Gastroesophageal sphincter (tissue), 4 donors: ENCODE measurements around a stretch of chr1.

DNA sequence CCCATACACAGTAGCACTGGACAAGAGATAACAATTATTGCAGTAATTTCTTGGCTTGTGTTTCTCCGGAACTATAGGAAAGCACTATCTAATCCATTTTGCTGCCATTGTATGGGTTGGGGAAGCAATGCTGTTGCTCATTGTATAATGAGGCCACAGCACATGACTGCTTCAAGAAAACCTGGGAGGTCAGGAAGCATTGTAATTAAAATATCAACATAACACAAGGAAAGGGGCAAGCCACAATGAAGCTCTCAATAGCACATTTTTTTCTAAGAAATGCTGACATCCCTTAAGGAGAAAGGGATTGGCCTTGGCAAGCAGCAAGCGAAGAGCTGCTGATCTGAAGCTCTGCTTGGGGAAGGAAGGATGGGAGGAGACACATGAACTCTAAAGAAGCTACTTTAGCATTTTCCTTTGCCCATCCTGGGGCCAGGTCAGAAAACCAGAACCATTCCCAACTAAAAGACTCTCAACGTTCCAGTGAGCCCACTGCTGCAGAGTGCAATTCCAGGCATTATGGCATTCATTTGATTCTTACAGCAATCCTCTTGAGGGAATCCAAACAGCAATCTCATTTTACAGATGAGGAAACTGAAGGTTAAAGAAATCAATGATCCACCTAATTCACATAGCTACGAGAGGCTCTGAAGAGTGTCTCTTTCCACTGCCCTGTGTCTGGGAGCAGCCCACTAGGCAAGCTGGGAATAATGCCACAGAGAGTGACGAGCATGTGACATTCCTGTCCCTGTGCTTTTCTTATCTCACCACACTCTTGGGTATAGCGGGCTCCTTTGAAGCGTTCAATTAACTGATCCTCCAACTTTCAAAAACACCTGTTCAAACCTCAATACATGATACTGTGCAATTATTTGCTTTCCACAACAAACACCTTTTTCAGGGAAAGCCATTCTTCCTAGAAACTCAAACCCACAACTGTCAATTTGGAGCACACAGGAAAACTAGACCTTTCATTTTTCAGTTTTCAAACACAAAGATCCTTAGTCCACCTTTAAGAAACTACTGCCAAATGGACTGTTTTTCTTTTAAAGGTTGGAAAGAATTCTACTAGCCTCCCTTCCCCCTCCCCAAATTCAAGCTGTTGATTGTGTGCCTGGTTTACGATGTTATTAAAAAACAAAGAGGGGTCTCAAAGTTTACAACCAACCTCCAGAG is 43.6 kb downstream of the PLPP3 start:
- PRO-cap = no peak
- RAMPAGE, long total RNA, 4 experiments = no peak in any of the 4 experiments

DNA sequence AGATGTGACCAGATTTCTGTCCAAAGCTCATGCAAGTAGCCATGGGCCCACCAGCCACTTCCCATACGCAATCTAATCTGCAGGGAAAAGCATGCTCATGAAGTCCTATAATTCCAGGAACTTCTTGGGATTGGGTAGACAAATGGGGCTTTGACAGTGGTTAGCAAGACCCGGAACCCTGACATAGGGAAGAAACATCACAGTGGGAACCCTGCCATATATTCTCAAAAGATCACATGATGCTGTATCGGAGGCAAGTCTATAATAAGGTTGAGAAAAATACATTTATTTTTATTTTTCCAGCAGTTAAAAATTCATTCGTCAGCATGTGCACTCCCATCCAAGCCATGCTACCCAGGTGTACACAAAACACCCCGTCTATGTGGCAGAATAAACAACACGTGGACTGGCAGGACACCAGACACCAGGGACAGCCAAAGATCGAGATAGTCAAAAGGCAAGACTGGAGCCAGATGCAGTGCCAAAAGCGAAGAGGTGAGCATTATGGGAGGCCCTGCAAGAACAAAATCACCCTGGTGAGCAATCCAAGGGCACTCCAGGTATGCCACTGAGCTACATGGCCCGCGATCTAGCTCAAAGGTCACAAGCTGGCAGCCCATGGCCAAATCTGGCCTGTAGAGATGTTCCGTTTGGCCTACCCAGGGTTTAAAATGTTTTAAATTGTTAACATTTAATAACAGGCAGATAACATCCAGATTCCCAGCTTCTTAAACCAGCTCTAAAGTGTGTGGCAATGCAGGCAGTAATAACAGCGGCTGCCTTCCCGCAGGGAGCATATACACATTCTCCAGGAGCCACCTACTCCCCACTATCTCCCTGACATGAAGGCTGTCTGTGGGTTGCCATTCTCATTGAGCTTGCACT is 33.7 kb downstream of the PLPP3 start:
- PRO-cap = no peak
- RAMPAGE, long total RNA, 4 experiments = no peak in any of the 4 experiments

GRCh38 chr1:56569527-56570117 is 9.7 kb downstream of the PLPP3 start:
- PRO-cap = no peak
- RAMPAGE, long total RNA, 4 experiments = no peak in any of the 4 experiments

DNA sequence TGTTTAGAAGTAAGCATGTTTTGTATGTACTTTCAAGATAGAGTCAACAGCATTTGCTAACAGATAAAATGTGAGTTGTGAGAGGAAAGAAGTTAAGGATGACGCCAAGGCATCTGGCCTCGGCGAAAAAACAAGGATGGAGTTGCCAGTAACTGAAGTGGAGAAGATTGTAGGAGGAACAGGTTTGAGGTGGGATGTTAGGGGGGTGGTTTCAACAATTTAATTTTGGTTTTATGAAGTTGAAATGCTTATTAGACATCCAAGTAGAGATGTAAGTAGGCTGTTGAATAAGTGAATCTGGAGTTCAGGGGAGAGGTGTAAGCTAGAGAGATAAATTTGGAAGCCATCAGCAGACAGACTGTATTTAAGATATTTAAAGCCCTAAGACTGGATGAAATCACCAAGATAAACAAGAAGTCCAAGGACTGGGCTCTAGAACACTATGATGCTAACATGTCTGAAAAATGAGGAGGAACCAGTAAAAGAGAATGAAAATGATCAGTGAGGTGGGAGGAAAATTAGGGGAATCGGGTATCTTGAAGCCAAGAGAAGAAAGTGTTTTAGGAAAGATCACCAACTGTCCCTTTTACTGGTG is 39.0 kb downstream of the PRKAA2 start:
- PRO-cap = no peak
- RAMPAGE, long total RNA, 4 experiments = start-site peak on the plus strand in 1 of 4 experiments, centred at position 498 of the sequence, 7 reads per replicate

DNA sequence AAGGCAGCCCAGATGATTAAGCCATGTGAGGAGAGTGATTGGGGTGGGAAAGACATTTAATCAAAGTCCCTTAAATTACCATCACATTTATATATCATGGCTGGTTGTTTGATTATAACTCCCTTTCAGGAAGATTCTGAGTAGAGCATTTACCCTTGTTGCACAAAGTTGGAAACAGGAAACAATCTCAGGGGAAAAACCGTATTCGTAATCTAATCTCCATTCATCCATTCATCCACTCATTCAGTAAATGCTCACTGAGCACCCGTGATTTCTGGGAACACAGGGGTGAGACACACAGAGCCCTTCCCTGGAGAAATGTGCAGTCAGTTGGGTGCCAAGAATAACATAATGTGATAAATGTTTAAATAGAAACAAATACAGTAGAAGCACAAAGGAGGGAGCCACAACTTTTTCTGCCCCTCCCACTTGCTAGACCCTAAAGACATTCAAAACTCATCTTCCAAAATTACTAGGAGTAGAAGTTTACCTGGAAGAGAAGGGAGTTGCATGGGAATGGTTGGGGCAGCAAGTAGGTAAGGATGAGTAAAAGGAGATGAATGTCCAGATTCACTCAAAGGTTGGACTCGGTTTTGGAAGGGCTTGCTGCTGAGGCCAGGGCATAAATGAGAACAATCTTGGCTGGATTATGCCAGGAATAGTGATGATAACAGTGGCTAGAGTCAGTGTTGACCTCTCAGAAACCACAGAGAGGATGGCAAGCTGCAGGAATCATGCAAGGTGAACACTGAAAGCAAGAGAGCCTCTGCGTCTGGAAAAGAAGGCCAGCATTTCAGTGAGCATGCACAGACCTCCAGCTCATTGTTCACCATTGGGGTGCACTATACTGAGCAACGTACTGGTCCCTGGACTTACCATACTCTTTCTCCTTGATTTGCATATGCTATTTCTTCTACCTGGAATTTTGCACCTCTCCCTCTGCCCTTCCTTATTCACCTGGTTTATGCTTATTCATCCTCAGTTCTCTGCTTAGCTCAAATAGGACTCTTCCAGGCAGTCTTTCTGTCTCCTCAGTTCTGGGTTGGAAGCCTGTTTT is 43.3 kb downstream of the C8A start:
- PRO-cap = no peak
- RAMPAGE, long total RNA, 4 experiments = no peak in any of the 4 experiments

- PRO-cap = no peak
- RAMPAGE, long total RNA, 4 experiments = no peak in any of the 4 experiments
Observed at GRCh38 chr1:57280198-57280779, 143.6 kb downstream of the DAB1 start.

DNA sequence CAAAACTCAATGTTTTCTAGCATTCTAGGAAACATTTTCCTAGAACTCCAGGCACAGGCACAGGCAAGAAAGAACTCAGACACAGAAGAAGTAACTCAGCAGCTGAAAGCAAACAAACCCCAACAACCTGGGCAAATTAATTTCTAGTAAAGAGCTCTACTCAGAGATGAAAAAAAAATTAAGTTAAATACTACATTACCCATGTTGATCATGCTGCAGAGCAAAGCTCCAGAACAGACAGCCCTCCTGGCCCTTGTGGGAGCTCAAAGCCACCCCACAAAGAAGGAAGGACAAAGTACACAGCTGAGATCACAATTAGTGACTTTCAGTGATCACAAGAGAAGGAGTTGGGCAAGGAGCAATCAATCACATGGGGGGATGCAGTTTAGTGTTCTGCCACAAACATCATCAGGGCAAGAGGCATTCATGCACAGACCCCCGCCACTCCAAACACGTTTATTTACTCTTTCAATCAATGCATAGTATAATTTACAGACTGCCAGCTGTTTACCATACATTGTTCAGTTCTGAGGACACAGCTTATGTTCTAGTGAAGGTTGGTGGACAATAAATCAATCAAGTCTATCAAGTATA is 114.2 kb downstream of the DAB1 start:
- PRO-cap = no peak
- RAMPAGE, long total RNA, 4 experiments = no peak in any of the 4 experiments

DNA sequence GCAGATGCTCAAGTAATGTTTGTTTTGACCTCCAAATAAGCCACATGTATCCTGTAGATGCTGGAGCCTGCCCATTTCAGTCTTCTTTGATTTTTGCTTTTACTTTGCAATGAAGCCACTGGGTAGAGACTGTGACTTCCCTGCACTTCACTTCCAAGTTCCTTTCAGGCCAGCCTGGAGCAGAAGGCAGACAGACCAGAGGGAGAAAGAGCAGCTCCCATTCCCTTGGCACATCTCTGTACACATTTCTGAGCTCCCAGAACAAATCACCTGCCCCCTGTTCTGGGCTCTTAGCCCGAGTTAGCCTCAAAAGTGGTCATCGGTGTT is 98.9 kb downstream of the DAB1 start:
- PRO-cap = no peak
- RAMPAGE, long total RNA, 4 experiments = no peak in any of the 4 experiments

DNA sequence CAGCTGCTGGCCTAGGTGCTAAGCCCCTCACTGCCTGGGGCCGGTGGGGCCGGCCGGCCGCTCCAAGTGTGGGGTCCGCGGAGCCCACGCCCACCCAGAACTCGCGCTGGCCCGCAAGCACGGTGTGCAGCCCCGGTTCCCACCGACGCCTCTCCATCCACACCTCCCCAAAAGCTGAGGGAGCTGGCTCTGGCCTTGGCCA is 80.3 kb downstream of the DAB1 start:
- PRO-cap = no peak
- RAMPAGE, long total RNA, 4 experiments = no peak in any of the 4 experiments

DNA sequence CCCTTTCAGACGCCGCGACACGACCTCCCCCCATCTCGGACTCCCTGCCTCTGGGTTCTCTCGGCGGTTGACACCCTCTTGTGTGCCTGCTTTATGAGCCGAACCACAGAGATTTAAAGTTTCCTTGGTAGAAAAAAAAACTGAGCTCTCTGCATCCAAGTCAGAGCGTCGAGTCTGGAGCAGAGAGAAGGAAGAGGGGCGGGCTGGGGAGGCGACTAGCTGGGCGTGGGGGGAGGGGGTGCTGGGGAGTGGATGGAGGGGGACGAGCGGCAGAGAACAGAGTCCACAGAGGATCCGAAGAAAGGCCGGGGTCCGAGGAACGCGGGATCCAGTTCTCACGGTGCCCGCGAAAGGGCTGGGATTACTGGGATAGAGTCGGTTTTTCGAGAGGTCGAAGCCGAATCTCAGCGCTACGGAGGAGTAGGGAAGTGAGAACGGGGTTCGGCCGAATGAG is 808 bp downstream of the DAB1 start:
- PRO-cap = no peak
- RAMPAGE, long total RNA, 4 experiments = no peak in any of the 4 experiments

GRCh38 chr1:58545372-58545633 is 1.2 kb downstream of the OMA1 start:
- PRO-cap = no peak
- RAMPAGE, long total RNA, 4 experiments = no peak in any of the 4 experiments

DNA sequence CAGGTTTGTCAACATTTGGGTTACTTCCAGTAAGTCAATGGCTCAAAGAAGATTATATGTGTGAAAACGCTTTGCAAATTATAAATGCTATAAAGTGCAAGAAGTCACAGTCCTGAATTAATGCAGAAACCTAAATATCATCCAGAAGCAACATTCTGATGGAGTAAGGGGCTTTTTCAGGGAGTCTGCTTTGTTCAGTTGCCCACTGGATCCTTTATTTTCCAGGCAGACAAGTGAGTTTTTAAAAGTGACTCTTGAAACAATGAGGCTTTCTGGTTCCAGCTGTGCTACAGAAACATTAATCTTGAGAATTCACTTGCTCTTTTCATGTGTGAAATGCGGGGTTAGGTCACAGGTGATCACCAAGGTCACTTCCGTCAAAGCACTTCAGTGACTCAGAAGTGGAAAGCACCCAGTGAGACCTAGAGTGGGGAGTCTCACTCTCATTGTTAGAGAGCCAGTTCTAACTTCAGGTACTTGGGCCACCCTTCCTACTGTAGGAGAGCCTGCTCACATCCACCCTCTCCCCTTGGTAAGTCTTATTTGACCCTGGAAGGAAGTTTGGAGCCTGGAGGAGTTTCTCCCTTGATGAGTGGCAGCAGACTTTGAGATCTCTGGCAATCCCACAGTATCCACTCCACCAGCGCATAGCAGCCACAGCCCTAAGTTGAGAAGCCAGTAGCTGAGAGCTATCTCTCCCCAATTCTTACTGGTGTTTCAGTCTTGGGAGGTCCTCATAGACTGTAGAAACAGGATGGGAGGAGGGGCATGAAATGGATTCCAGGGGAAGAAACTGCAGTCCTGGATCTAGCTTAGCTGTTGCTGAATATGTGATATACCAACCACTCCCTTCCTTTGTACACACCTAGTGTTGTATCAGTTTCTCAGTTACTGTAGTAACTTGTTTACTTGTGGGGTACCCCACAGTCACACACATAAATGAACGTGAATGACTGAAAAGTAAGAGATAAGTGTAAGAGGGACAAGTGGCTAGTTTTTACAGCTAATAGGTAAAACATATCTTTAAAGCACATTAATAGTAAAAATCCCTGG is 3.2 kb downstream of the TACSTD2 start:
- PRO-cap = no peak
- RAMPAGE, long total RNA, 4 experiments = no peak in any of the 4 experiments

DNA sequence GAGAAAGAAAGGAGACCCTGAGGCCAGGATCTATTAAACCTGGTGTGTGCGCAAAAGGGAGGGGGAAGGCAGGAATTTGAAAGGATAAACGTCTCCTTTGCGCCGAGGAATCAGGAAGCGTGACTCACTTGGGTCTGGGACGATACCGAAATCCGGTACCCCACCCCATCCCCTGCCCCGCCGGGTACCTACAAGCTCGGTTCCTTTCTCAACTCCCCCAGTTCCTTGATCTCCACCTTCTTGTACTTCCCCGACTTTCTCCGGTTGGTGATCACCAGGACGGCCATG is 1.1 kb downstream of the TACSTD2 start:
- PRO-cap = unidirectional peak, plus-strand start at position 253 of the sequence
- RAMPAGE, long total RNA, 4 experiments = no peak in any of the 4 experiments

DNA sequence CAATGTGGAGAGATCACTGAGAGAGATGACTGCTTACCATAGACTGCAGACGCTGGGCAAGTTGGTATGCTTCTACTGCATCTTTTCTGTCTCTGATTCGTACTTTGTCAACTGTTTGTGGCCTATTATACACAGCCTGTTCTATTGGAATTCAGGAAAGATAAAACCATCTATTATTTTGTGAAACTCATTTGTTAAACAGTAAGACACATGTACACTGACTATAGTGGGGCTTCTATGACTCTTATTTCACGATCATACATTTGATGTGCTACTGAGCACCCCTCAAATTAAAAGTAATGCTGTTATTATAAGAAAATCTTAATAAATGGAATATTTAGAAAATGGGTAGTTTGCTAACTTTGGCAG is 24.4 kb downstream of the MYSM1 start:
- PRO-cap = no peak
- RAMPAGE, long total RNA, 4 experiments = no peak in any of the 4 experiments

GRCh38 chr1:58681424-58682569 is 18.1 kb downstream of the MYSM1 start:
- PRO-cap = no peak
- RAMPAGE, long total RNA, 4 experiments = no peak in any of the 4 experiments

DNA sequence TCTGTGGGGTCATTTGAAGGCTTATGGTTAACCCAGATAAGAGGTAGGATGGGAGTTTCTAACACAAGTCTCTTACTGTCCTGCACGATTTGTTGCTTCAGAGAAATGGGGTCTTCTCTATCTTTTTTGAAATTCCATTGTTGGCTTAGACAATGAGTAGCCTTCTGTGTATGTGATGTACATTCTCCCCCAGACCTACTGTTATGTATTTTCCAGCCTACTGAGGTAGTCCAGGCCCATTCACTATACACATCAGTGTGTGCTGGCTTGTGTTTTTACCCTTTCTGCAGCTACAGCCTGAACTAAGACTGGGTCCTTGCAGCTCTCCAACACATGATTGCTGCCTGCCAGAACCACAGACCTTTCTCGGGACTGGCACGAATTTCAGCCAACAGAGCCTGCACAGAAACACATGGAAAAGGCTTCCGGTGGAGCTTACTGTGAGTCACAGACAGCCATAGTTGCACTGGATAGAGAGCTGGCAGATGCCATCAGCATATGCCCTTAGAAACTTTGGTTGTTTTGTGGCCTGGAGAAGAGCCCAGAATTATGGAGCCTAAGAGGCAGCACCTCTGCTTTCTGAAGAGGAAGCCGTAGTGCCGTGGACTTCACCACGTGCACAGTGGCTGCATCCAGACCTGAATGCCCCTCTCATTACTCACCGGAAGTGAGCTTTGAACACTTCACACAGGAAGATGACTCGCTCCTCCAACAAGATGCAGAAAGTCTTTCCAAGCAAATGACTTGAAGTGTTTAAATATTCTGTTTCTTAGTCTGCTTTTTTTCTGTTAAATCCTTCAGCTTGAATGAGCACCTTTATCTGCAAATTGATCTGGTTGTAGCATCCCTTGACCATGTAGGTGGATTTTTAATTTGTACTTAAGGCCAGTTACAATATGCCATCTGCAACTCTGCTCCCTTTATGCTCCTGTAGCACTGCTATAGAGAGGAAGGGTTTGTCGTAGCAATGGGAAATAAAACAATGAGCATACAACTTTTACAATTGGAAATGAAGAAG is 28.5 kb downstream of the JUN start:
- PRO-cap = no peak
- RAMPAGE, long total RNA, 4 experiments = no peak in any of the 4 experiments

GRCh38 chr1:58782725-58783648 is 860 bp downstream of the JUN start:
- PRO-cap = bidirectional peak, plus-strand start at chr1:58783084, minus-strand start at chr1:58782764; bidirectional peak, plus-strand start at chr1:58783326, minus-strand start at chr1:58783483; bidirectional peak, plus-strand start at chr1:58783557, minus-strand start at chr1:58783622
- RAMPAGE, long total RNA, 4 experiments = no peak in any of the 4 experiments

- PRO-cap = bidirectional peak, plus-strand start at chr1:58785505, minus-strand start at chr1:58785532; unidirectional peak, minus-strand start at chr1:58785780
- RAMPAGE, long total RNA, 4 experiments = no peak in any of the 4 experiments
Observed at GRCh38 chr1:58785424-58786198, 1.8 kb upstream of the JUN start.

GRCh38 chr1:58805985-58806469 is 22.2 kb upstream of the JUN start:
- PRO-cap = no peak
- RAMPAGE, long total RNA, 4 experiments = no peak in any of the 4 experiments

DNA sequence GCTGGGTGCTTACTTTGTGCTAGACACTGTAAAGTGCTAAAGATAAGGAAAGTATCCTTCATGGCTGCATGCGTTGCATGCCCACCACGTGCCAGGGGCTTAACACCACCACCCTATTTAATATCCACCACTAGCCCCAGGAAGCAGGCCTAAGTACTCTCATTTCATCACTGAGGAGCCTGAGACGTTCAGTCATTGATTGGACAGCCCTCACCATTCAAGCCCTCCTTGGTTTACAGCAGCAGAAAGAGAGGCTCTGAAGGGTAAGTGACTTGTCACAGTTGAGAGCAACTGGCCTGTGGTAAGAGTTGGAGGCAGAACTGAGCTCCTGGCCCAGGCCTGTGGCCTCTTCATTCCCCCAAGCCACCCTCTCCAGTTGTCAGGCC is 112.3 kb upstream of the JUN start:
- PRO-cap = no peak
- RAMPAGE, long total RNA, 4 experiments = no peak in any of the 4 experiments